Adrenal gland (tissue), 7 donors: ENCODE measurements around a stretch of chr2.

DNA sequence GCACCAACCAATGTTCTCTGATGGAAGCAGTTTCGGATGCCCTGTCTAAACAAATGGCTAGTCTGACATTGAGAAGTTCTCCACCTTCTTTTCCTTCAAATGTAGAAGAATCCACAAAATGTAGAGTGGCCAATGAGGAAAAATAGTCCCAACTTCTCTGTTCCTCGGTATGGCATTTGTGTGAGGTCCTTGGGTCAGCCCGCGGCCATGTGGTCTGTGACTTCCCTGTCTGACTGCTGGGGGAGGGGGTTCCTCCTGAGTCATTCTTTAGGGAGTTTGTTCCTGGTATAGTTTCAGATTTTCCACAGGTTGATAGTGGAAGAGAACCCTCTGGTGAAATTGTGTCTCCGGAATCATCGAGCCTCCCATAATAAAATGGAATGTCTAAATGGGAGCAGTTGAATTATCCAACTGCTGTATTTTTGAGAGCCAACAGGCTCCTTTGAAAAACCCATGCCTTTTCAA is 1.7 kb downstream of the RASGRP3 start:
- PRO-cap, 3 experiments: peak in 3 of 3 experiments; most common plus-strand start position 307 of the sequence (in 1); most common minus-strand start position 182 of the sequence (in 2)
- RAMPAGE, long total RNA, 4 experiments: no peak in any of the 4 experiments
- RRBS: no CpG with 5 or more reads among the region's 6 CpGs

GRCh38 chr2:33479044-33479743 is 2.7 kb downstream of the RASGRP3 start:
- PRO-cap, 3 experiments: no peak in any of the 3 experiments
- RAMPAGE, long total RNA, 4 experiments: no peak in any of the 4 experiments
- RRBS: no CpG with 5 or more reads among the region's 9 CpGs

DNA sequence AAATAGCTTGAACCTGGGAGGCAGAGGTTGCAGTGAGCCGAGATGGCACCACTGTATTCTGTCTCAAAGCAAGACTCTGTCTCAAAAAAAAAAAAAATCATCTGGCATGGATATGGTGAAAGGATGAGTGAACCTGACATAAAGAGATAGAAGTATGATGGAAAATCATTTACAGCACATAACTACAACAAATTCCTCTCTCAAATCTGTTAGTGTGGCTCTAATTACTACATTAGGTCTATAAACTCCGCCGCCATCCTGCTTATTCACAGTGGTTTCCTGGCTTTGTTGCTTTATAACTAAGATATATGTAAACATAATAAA is 412.5 kb upstream of the FAM98A start:
- PRO-cap, 3 experiments: no peak in any of the 3 experiments
- RAMPAGE, long total RNA, 4 experiments: no peak in any of the 4 experiments
- RRBS: no CpG with 5 or more reads among the region's 3 CpGs

DNA sequence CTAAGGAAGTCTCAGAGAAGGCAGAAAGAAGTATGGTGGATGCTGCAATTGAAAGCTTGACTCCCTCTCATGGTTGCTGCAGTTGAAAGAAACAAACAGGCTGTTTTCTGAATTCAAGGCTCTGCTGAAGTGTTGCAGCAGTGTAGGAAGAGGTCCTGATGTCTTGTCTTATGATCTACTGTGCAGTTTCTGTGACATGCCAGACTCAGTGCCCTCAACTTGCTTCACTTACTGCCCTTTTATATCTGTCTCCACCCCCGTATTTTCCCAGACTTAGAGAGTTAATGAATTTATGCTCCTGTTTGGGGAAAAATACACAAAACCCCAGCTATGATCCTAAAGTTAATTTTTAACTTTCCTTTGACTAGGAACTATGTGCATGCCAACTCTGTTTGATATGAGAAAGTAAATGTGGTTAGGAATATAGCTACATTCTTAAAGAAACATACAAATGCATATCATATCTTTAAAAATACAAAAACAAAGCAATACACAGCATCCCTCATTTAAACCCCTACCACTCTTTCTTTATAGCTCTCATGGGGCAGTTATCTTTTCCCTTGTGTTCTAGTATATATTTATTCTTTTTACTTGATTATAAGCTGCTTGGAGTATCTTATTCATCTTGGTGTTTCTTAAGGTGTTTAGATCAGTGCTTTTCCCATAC is 655.4 kb upstream of the FAM98A start:
- PRO-cap, 3 experiments: no peak in any of the 3 experiments
- RAMPAGE, long total RNA, 4 experiments: no peak in any of the 4 experiments
- RRBS: no CpG with 5 or more reads among the region's 1 CpG

DNA sequence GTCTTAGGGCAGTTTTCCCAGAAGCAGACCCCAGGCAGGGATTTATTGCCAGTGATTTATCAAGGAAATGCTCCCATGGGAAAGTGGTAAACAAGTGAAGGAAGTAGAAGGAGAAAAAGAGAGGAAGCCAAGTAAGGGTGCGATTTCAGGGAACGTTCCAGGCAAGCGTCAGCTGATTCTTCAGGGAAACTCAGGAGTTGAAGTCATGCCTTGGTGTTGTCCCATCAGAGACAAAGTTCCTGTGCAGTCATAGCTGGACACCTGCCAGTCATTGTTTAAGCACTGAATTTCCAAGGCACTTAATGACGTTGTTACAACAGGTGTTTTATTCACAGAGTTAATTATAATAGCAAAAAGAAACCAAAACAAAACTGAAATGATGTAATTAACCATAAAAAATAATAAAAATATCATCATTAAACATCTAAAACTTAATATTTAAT is 381.8 kb upstream of the CRIM1 start:
- PRO-cap, 3 experiments: no peak in any of the 3 experiments
- RAMPAGE, long total RNA, 4 experiments: no peak in any of the 4 experiments
- RRBS: no CpG with 5 or more reads among the region's 4 CpGs

- PRO-cap, 3 experiments: no peak in any of the 3 experiments
- RAMPAGE, long total RNA, 4 experiments: no peak in any of the 4 experiments
- RRBS: no CpG with 5 or more reads among the region's 13 CpGs
These were observed 56.3 kb downstream of the CRIM1 start for GRCh38 chr2:36411767-36412395.

GRCh38 chr2:36414430-36414918 is 58.9 kb downstream of the CRIM1 start:
- PRO-cap, 3 experiments: no peak in any of the 3 experiments
- RAMPAGE, long total RNA, 4 experiments: no peak in any of the 4 experiments
- RRBS: no CpG with 5 or more reads among the region's 5 CpGs

DNA sequence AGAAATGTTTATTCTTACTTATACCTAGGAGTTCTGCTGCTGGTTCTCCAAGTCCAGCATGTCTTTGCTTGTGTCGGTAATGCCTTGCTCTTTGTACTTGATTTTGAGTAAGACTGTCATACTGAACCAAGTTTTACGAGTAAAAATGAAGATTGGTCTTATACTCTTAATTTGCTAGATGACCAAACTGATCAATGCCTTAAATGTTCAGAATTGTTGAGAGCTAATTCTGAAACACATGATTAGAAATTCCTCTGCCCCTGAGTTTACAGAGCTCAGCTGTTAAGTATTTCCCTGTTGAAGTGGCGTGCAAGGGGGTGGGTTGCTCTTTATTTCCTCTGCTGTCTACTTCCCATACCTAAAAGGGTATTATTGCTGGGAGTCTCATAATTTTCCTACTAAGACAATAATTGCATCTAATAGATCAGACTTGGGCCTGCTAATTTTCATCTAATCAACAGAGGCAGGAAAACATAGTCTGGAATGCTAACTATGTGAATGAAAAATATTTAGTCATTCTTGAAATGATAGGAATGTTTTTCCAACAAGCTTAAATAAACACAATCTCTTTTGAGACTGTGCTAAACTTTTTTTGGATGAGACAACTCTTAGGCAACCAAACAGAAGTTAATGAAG is 111.5 kb downstream of the FEZ2 start:
- PRO-cap, 3 experiments: no peak in any of the 3 experiments
- RAMPAGE, long total RNA, 4 experiments: no peak in any of the 4 experiments
- RRBS: no CpG with 5 or more reads among the region's 3 CpGs

DNA sequence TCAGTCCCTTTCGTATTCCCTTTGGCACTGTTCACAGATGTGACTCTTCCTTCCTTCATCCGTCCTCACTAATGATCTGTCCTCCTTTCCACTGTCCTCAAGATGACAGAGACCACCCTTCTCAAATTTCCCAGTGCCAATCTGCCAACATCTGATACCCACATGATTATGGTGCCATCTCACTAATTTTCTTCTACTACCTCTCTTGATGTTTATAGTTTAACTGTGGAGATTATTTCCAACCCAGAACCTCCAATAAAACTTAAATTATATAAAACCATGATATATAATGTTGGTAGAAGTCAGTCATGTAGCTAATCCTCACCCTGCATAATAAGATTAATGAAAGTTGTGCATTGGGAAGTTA is 42.8 kb downstream of the FEZ2 start:
- PRO-cap, 3 experiments: no peak in any of the 3 experiments
- RAMPAGE, long total RNA, 4 experiments: no peak in any of the 4 experiments
- RRBS: no CpG with 5 or more reads among the region's 2 CpGs

DNA sequence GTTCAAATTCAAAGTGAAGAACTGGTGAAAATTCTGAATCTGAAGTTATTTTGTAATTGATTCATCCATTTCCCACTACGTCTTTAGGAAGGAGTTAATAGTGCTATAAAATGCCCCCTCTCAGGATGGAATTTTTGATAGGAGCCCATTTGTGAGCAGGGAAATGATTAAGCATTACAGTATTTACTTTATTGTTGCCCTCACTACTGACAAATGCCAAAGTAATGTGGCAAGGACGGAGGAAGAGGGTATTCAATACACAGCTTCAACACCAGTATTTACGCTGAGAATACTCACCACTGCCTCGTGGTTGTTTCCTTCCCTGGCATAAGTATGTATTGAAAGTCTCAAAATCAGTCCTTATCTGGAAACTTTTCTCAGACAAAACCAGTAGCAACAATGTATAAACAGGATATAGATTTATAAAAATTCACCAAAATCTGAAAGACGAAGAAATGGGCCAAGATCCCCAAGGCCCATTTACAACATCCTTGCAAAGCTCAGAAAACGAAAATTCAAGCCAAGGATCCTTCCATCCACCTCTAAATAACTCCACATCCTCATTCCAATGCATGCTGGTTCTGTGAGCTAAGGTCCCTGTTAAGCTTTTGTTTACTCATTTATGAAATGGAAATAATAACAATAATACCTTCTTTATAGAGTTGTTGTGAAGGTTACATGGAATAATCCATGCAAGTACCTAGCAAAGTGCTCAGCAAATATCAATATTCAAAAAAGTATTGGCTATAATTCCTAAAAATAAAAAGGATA is 29.3 kb downstream of the FEZ2 start:
- PRO-cap, 3 experiments: no peak in any of the 3 experiments
- RAMPAGE, long total RNA, 4 experiments: start-site peak on the minus strand in 1 of 4 experiments, centred at position 546 of the sequence, 5 reads per replicate
- RRBS: no CpG with 5 or more reads among the region's 6 CpGs

GRCh38 chr2:36590735-36591242 is 7.2 kb downstream of the FEZ2 start:
- PRO-cap, 3 experiments: no peak in any of the 3 experiments
- RAMPAGE, long total RNA, 4 experiments: start-site peak on the minus strand in 1 of 4 experiments, at chr2:36590973-36590978 at its widest, 24 reads per replicate
- RRBS: no CpG with 5 or more reads among the region's 3 CpGs

DNA sequence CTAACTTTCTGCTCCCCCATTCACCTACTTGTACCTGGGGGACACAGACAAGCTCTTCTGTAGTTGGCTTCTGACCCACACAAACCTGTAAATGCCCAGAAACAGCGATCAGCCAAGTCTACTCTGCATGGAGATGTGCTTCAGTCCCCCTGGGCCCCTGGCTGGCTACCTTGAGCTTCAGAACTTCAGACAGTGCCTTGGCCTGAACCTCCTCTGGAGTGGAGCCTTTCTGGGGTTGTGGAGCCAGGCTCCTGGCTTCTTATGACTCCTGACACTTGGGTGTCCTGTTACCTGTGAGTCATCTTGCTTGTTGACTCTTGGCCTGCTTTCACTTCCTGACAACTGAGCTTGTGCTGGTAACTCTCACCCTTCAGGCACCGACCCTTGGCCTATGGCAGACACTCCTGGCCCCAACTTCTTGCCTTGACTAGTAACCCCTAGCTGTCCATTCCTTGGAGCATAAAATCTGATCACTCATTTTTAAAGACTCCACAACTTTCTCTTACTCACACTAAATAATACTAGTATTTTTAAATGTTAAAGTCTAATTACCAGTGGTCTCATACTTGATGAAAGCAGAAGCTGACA is 46.5 kb upstream of the VIT start:
- PRO-cap, 3 experiments: no peak in any of the 3 experiments
- RAMPAGE, long total RNA, 4 experiments: no peak in any of the 4 experiments
- RRBS: no CpG with 5 or more reads among the region's 2 CpGs

DNA sequence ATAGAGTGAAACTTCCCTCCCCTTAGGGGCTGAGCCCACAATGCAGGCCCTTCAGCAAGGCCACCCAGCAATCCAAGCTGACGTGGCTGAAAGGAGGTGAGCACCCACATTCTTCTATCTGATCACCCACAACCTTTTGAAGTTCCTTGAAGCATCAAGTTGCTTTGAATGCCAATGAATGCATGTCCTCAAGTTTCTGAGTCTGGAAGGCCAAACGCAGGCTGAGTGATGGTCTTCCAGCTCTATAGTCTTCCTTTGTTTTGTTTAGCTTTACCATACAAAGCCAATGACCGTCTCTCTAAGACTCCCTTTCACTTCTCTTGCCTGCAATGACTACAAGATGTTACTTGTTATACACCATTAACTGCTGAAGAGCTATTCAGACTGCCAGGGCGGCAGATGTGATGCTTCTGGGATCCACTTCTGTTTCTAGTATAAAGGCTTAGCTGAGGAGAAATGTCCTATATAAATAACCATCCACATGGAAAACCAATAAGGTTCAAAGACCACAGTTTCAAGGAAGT is 124.3 kb downstream of the VIT start:
- PRO-cap, 3 experiments: no peak in any of the 3 experiments
- RAMPAGE, long total RNA, 4 experiments: no peak in any of the 4 experiments
- RRBS: no CpG with 5 or more reads among the region's 4 CpGs

DNA sequence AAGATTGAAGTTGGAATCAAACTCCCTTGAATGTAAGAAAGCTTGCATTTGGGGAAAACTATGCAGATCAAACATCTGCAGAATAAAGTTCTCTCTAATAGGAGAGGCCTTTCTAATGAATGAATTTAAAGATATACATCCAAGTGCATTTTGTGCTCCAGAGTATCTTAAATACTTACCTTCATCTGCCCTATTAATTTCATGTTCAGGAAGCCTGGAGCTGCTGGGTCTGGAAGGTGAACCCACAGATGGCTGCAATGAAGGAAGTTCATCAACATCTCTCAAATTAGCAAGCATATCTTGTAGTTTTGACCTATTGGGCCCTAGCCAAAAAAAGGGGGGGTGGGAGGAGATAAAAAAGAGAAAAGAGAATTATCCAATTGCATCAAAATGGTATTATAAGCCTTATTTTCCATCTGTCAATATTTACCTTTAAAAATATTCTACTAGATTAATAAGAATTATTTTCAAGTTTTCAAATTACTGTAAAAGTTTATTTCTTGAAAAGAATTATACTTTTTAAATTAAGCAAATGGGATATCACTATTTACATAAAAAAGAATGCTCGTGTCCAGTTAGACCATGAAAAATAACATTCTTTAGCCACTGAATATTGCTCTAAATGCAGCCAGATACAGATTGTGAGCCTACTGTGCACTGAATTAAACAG is 82.4 kb downstream of the STRN start:
- PRO-cap, 3 experiments: no peak in any of the 3 experiments
- RAMPAGE, long total RNA, 4 experiments: start-site peak on the minus strand in 1 of 4 experiments, centred at position 412 of the sequence, 13 reads per replicate
- RRBS: no CpG with 5 or more reads among the region's 1 CpG

- PRO-cap, 3 experiments: no peak in any of the 3 experiments
- RAMPAGE, long total RNA, 4 experiments: start-site peak on the minus strand in 1 of 4 experiments, at chr2:36893921-36894194 at its widest, 11 reads per replicate
- RRBS: no CpG with 5 or more reads among the region's 3 CpGs
These were observed 72.5 kb downstream of the STRN start for GRCh38 chr2:36893884-36894111.

DNA sequence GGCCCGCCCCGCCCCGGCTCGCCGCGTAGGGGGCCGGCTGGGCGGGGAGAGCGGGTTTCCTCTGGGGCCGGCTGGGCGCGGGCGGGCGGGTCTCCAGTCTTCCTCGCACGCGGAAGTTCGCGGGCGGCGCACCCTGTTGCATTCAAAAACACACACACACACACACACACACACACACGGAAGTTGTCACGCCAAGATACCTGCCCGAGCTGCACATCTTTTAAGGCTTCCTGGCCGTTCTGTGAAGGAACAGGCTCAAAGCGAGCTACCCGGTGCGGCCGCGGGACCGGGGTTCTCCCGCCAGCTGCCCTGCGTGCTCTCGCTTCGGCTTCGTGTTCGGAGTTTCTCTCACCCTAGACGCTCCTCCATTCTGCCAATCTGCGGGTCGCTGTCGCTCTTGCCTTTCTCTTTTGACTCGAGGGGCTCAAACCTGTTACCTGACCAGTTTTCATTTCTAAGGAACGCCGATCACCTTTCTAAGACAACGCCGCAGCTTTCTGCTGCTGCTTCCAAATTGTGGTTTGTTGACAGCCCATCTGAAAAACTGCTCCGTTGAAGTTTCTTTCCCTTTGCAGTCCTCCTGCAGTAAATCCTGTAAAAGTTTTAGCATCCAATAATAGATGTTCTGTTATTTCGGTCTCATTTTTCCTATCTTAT is 543 bp upstream of the STRN start:
- PRO-cap, 3 experiments: peak in 3 of 3 experiments; most common plus-strand start position 47 of the sequence (in 1)
- RAMPAGE, long total RNA, 4 experiments: no peak in any of the 4 experiments
- RRBS: 1% methylated on average over 3 of the region's 48 CpGs

DNA sequence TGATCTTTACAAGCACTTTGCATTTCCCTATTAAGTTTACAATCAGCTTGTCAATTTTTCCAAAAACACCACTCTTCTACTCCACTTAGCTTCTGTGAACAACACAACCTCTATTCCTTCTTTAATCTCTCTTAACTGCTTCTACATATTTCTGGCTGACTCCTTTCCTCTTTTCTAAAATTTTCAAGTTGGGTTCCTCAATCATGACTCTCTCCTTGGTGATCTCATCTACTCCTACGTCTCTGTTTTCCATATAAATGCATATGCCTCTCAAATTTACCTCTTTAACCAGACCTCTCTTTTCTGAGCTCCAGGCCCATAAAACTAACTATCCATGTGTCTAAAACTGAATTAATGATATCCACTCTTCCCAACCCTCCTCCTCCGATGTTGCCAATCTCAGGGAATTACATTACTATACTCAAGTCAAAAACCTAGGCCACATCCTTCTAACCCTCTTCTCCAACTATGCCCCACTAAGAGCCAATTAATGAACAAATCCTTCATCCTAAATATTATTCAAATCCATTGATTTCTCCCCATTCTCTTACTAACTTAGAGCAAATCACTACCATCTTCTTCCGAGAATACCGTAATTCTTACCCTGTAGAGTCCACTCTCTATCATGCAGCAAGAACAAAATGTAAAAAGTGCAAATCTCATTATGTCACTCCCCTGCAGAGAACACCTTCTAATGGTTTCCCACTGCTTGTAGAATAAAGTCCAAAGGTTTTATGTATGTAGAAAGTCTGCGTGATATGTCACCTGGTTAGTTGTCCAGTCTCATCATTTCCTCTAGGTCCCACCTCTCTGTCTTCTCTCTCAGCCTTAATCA is 48.4 kb downstream of the HEATR5B start:
- PRO-cap, 3 experiments: no peak in any of the 3 experiments
- RAMPAGE, long total RNA, 4 experiments: no peak in any of the 4 experiments
- RRBS: no CpG with 5 or more reads among the region's 5 CpGs

DNA sequence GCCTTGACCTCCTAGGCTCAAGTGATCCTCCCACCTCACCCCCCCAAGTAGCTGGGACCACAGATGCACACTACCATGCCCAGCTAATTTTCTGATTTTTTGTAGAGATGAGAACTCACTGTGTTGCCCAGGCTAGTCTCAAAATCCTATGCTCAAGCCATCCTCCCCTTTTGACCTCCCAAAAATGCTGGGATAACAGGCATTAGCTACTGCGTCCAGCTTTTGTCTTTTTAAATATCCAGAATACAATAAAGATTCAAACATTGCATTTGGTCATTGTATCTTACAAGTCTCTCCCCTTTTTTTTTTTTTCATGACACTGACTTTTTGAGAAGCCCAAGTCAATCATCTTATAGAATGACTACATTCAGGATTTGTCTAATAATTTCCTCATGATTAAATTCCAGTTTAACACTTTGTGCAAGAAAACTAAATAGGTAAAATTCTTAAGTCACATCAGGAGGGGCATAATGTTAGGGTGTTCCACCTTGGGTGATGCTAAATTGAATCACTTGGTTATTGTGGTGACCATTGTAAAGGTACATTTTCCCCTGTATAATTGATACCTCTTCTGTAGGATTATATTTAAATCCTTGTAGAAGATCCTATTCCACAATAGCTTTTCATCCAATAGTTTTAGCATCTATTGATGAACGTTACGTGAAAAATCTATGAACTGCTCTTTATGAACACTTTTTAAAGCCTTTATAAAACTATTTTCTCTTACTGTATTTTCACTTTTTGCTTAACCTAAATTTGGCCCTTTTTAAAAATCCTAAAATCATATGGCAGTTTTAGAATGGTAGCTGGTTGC is 20.3 kb downstream of the GPATCH11 start:
- PRO-cap, 3 experiments: no peak in any of the 3 experiments
- RAMPAGE, long total RNA, 4 experiments: no peak in any of the 4 experiments
- RRBS: no CpG with 5 or more reads among the region's 3 CpGs

DNA sequence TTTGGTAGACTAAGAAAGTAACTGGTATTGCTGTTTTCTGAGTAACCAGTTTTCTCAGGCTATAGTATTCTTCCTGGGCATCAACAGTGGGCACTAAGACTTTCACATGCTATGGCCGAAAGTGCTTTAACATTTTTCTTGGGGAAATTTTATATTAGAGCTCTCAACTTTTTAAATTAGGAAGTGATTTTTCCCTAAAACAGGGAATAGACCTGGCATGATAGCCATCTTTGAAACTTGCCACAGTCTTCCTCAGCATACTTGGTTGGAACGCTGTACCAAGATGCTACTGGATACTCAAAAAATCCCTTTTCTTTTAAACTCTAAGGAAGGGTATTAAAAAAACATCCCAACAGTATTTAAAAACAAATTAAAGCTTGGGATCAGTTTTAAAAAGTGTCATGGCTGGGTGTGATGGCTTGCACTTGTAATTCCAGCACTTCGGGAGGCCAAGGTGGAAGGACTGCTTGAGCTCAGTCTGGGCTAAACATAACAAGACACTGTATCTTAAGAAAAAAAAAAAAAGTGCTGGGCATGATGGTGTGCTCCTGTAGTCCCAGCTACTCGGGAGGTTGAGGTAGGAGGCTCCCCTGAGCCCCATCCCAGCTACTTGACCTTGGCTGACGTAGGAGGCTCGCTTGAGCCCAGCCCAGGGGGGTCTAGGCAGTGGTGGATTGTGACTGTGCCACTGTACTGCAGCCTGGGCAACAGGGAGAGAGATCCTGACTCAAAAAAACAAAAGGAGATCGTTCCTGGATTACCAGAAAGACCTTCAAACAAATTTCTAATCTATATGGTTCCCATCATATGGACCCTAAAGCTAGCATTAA is 4.1 kb downstream of the CEBPZOS start:
- PRO-cap, 3 experiments: peak in 1 of 3 experiments; most common minus-strand start position 615 of the sequence (in 1)
- RAMPAGE, long total RNA, 4 experiments: no peak in any of the 4 experiments
- RRBS: no CpG with 5 or more reads among the region's 7 CpGs

DNA sequence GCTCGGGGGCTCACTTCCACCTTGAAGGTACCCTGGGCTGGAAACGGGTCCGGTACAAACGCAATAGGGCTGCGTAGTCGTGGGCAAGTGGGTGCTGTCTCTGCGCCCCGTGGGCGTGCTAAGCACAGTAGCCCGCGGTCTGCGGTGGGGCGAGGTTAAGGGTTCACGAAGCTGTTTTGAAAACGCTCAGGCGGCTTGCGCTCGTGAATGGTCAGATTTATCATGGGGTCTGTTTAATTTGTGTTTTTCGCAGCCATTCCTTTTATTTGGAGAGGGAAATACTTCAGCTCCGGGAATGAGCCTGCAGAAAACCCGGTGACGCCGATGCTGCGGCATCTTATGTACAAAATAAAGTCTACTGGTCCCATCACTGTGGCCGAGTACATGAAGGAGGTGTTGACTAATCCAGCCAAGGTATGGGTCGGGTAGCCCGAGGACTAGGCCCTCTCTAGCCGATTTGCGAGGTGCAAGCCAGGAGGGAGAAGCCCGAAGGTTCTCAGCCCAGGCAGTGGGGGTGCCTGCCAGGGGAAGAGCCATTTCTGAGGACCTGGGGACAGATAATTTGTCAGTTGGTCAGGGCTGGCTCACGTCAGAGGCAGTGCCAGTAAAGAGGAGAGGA is 504 bp downstream of the NDUFAF7 start:
- PRO-cap, 3 experiments: peak in 3 of 3 experiments; most common plus-strand start position 125 of the sequence (in 1); most common minus-strand start position 541 of the sequence (in 3)
- RAMPAGE, long total RNA, 4 experiments: no peak in any of the 4 experiments
- RRBS: under 1% methylated on average over 3 of the region's 31 CpGs